ENCODE results near the genes IFT80 and SERPINI2.

- PRO-cap, result no peak
Measured at GRCh38 chr3:160226386-160226976, 1.3 kb downstream of the C3orf80 start.

GRCh38 chr3:160398938-160399395, at the start of gene IFT80:
Gene IFT80 (minus strand): TSS chr3:160399225.
- PRO-cap, result unidirectional peak, minus-strand start at chr3:160399216

DNA sequence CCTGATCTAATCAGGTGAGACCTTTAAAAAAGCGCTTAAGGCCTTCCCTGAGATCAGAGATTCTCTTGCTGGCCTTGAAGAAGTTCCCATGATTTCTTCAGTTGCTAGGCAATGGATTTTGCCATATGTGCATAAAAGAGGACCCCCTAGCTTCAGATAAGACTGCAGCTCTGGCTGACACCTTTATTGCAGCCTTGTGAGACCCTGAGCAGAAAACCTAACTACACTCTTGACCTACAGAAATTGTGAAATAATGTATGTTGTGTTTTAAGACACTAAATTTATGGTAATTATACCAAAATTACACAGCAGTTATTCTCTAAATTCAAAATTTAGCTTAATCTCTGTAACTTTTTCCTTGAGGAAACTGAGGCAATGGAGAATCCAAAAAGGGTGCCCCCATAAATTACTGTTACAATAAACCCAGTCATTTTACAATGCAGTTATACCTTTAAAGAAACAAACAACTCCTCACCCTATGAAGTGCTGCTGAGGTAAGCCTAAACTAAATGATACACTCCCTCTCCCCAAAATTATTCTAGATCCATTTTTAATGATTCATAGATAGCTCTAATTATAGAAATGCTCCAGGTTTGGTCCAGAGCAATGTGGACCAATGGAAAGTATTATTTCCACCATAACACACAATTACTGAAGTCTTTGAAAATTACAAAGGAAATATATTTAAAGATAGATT, 49.1 kb upstream of the TRIM59 start:
- PRO-cap, result no peak

DNA sequence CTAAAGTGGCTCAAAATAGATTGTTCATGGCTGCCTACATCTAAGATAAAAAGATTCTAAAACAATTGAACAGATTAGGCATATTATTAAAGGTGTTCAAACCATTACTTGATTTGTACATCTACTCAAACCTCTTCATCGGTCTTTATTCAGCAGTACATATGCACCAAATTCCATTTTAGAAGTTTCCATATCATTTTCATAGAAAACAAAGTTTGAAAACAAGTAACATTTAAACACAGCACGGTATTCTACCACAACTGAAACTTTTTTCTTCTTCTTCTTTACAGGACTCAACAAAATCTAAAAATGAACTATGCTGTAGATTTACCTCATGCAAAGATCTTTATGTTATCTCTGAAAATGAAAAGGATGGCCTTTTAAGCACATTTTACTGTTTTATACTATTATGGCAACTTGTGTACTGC, 51.1 kb upstream of the TRIM59 start:
- PRO-cap, result no peak

GRCh38 chr3:160817509-160818153, 61.6 kb downstream of the PPM1L start:
- PRO-cap, result no peak

GRCh38 chr3:161100853-161101341, 4.3 kb downstream of the B3GALNT1 start:
- PRO-cap, result no peak

DNA sequence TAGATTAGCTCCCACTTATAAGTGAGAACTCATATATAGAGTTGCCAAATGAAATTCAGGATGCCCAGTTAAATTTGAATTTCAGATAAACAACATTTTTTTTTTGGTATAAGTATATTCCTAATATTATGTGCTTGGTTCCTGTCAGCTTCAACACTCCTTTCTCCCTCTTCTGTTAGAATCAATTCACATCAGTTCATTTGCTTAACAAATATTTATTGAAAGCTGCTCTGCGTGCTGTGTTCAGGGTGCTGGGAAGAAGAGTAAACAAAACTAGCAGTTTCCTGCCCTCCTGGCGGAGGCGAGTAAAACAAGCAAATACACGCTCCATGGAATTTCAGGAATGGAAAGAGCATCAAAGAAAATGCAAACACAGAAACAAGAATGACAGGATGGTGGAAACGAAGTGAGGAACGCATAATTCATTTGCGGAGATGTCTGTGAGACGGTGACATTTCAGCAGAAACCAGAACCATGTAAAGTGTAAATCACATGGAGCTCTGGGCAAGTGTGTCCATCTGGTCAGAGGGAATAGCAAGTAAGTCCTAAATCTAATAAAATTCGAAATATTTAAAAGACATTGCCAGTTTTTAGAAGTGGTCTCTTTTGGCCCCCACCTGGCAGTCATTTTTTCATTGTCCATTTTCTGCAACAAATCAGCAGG, 49.4 kb upstream of the SPTSSB start:
- PRO-cap, result no peak

GRCh38 chr3:165785782-165786529, 51.3 kb downstream of the BCHE start:
- PRO-cap, result no peak

GRCh38 chr3:167473502-167473857, 362 bp downstream of the SERPINI2 start:
- PRO-cap, result no peak

- PRO-cap, result no peak
Measured at GRCh38 chr3:167473858-167474414, at the start of gene SERPINI2. Gene SERPINI2 (minus strand): TSS chr3:167474042.

GRCh38 chr3:167870019-167870687, 134.6 kb downstream of the SERPINI1 start:
- PRO-cap, result no peak

- PRO-cap, result no peak
Measured at GRCh38 chr3:168026770-168027326, 68.9 kb downstream of the GOLIM4 start.

- PRO-cap, result no peak
Measured at GRCh38 chr3:168070855-168071629, 24.7 kb downstream of the GOLIM4 start.

DNA sequence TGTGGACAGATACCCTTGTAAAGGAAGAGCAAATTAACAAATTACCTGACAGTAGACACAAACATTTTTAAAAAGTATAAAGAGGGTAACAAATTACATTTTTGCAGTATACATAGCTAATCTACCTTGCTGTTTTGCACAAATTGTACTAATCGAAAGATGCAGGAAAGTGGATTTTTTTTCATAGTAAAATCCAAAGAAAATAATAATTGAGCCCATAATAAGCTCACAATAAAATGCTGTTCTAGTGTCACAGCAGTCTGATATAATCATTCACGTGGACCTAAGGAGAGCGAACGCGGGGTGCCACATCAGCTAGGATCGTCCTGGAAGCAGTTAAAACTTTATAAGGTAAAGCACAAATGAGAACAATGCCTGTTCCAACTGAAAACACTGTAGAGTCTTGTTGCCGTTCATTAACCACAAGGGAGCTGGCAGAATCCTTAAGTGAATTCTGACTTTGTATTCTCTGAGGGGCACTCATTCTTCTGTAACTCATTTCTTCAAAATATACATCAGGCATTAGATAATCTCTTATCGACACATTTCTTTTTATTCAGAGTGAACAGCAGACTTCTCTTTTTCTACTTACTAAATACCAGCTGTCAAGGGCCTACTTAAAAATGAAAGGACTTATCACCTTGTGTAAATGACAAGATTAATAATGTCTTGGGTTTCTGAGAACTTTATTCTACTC, 524.7 kb downstream of the MECOM start:
- PRO-cap, result no peak

DNA sequence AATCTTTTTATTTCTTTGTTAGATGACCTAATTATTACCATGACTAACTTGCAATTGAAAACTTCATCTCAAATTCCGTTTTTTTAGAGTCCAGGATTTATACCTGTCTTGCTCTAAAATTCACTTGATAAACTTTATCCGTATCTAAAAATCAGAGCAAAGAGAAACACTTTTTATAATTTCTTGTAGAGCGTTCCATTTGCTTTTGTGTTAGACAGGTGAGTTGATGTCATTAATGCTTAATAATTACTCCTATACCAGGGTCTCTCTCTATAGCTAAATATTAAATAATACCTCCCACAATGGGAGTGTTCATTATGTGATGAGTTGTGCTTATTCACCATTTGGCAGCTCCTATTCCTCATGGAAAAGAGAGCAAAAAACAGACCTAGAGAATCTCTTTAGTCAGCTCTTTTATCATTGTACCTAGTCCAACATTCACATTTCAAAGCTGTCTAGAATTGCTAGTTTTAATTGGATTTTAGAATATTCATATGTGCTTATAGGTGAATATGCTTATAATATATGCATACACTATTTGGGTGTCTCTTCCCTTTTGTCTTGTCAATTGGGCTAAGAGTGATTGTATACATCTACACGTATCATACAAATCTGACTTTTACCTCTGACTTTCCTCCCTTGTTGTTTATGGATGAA, 522.2 kb downstream of the MECOM start:
- PRO-cap, result no peak

GRCh38 chr3:169297461-169297867, 366.0 kb downstream of the MECOM start:
- PRO-cap, result no peak

DNA sequence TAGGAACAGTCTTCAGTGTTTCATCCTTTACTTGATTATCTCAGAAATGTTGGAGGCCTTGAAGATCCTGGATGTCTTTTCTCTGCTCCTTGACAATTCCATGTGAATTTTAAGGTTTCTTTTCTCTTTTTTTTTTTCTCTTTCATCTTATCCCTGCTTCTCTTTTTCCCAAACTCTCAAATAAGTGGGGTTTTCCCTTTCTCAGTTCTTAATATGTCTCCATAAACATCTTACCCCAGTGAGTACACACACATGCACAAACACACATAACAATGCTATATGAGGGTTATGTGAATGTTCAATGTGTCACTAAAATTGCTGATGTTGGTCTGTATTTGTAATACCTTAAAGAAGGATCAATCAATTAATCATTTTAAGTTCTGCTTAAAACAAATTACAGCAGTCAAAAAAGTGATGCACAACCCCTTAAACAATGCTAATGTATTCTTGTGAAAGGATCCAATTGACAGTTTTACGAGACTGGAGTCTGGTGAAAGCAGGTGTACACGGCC, 36.8 kb downstream of the MECOM start:
- PRO-cap, result no peak

- PRO-cap, result no peak
Measured at GRCh38 chr3:169664008-169664255, 420 bp upstream of the MECOM start.

DNA sequence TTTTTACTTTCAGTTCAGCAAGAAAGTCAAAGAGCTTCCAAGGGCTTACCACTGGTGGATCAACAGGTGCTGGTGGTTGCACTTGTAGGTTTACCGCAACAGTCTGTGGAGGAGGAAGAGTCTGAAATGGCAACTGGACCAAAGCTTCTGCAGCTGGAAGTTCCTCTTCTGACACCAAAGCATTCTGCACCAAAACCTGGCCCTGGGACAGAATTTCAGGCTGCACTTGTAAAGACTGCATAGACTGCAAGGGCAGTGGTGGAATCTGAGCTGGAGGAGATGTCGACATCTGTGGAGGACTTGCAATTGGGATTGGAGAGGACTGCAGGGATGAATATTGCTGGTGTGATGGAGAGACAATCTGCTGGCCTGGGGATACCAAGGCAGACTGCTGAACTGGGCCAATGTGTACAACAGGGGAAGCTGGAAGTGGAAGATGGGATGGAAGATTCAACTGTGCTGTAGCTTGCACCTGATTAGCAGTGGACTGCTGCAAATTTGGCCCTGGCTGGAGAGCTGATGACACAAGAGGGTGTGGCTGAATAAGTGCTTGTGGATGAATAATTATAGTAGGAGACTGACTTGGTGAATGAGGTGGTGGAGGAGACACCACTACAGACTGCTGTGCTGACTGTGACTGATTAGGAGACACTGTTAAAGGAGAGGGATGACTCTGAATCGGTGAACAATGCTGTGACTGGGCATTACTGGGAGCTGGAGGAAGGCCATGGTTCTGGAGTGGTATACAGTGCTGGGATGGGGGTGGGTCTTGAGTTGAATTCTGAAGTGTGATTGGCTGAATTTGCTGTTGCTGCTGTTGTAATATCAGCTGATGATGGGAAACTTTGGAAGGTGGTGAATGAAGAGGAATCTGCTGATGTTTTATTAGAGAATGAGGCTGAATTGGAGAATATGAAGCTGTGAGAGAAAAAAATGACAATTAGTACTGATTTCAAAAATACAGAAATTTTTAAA, 52.6 kb downstream of the PHC3 start:
- PRO-cap, result no peak

DNA sequence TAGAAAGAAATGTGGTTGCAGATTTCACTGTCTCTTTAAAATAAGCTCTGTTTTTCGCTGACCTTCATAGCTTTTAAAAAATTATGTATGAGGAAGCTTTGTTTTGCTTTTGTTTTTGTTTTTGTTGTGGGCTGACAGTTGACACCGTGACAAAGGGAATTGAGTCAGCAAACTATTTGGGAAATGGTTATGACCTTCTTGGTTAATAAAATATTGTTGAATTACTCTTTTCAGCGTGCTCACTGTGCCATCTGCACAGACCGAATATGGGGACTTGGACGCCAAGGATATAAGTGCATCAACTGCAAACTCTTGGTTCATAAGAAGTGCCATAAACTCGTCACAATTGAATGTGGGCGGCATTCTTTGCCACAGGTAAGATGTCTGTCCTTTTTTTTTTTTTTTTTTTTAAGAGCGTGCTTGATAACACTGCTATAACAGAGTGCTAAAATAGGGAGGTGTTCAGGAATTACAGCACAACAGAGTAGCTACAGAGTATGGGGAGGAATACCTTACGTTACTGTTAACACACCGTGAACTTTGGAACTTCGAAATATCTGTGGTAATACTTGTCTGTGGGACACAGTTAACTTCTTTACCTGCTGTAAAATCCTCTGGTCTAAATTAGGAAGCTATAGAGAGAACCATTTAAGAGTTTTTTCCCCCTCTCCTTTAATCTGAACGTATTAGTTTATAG, 48.1 kb downstream of the PRKCI start:
- PRO-cap, result no peak